ENCODE measurements around the gene MAP3K4.

DNA sequence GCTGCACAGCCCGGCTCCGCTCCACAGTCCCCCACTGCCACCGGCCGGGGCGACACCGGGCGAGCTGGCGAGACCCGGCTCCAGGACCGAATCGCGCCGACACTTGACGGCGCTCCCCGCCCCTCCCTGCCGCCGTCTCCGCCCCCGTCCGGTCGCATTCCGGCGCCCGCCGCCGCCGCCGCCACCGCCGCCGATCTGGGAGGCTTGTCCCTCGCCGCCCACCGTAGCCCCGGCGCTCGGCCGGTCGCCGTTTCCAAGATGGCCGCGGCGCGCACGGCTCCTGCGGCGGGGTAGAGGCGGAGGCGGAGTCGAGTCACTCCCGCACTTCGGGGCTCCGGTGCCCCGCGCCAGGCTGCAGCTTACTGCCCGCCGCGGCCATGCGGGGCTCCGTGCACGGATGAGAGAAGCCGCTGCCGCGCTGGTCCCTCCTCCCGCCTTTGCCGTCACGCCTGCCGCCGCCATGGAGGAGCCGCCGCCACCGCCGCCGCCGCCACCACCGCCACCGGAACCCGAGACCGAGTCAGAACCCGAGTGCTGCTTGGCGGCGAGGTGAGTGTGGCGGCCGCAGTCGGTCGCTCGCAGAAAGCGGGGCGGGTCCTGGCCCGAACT, at the start of gene MAP3K4:
MAP3K4 (plus strand) TSS at position 235 of the 609 bp plus-strand sequence.
- RRBS: under 1% methylated on average over 40 of the region's 91 CpGs

DNA sequence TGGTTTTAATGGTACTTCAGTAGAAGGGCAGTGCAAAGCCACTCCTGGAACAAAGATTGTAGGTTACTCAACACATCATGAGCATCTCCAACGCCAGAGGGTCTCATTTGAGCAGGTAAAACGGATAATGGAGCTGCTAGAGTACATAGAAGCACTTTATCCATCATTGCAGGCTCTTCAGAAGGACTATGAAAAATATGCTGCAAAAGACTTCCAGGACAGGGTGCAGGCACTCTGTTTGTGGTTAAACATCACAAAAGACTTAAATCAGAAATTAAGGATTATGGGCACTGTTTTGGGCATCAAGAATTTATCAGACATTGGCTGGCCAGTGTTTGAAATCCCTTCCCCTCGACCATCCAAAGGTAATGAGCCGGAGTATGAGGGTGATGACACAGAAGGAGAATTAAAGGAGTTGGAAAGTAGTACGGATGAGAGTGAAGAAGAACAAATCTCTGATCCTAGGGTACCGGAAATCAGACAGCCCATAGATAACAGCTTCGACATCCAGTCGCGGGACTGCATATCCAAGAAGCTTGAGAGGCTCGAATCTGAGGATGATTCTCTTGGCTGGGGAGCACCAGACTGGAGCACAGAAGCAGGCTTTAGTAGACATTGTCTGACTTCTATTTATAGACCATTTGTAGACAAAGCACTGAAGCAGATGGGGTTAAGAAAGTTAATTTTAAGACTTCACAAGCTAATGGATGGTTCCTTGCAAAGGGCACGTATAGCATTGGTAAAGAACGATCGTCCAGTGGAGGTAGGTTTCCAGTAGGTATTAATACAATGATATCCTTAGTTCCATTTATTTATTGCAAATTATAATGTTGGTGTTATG, 57.9 kb downstream of the MAP3K4 start:
- RRBS: 100% methylated on average over 1 of the region's 13 CpGs

DNA sequence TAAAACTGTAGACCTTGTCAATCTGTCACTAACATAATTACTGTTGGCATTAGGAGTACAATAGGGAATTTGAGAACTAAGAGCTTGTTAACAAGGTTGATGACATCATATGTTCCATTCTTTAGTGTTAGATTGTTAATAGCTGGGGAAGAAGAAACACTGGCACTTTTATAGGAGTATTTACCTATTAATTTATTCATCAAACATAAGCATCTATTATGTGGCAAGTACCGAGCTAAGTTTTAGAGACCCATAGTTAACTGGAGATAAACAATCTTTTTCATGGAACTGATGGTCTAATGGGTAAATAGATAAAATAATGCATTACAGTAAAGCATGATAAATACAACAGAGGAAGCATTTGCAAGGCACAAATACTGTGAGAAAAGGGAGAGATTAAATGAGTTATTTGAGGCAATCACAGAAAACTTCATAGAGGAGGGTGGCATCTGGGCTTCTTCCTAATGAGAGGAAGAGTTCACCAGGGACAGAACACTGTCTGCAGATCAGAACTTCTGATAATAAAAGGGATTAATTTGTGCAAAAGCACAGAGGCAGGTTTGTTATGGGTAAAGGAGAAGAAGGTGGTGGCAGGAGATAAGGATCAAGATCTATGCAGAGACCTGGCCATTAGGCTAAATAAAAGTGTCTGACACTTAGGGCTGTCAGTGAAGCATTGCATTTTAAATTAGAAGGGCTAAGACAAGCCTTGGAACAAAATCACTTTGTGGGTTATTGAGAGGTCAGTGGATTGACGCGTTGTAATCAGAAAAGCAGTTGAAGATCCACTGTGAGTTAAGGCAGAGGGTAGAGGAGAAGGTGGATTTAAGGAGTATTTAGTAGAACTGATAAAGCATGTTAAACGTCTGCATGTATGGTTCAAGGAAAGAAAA, 76.6 kb downstream of the MAP3K4 start:
- RRBS: no CpG with 5 or more reads among the region's 4 CpGs

DNA sequence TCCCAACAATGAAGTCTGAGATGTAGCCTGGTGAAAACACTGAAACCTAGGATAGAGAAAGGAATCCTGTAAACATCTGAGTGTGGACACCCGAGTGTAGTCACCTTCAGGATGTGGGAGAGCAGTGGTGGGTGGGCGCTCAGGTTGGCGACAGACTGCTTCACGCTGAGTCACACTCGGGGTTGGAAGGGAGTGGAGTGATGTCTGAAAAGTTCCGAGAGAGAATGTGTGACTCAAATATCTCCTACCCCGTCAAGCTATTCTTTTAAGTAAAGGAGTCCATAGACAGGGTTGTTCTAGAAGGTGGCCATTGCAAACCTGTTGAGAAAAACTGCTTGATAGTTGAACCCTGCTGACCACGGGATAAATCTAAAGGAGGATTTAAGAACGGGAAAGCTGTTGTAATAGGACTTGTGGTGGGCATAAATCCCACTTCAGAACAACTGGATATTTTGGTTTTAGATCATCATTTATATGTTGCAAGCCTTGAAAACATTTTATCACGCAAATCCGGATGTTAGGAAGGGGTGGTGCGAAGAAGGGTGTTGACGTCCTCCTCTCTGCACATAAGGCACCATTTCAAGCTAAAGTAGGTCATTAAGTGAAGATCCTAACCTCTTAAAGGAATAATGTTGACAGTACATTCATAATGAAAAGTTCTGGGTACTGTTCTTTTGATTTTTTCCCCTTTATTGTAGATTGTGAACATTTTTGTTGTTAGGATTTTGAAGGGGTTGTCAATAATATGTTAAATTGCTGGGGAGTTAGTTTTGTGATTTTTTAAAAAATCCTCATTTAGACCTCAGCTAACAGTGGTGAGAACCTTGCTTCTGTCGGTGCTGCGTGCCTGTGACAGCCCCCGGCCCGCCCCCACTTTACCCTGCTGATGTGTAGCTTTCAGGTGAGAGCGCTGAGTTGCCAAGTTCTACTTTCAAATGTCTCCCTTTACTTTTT, 88.6 kb downstream of the MAP3K4 start:
- RRBS: no CpG with 5 or more reads among the region's 18 CpGs

DNA sequence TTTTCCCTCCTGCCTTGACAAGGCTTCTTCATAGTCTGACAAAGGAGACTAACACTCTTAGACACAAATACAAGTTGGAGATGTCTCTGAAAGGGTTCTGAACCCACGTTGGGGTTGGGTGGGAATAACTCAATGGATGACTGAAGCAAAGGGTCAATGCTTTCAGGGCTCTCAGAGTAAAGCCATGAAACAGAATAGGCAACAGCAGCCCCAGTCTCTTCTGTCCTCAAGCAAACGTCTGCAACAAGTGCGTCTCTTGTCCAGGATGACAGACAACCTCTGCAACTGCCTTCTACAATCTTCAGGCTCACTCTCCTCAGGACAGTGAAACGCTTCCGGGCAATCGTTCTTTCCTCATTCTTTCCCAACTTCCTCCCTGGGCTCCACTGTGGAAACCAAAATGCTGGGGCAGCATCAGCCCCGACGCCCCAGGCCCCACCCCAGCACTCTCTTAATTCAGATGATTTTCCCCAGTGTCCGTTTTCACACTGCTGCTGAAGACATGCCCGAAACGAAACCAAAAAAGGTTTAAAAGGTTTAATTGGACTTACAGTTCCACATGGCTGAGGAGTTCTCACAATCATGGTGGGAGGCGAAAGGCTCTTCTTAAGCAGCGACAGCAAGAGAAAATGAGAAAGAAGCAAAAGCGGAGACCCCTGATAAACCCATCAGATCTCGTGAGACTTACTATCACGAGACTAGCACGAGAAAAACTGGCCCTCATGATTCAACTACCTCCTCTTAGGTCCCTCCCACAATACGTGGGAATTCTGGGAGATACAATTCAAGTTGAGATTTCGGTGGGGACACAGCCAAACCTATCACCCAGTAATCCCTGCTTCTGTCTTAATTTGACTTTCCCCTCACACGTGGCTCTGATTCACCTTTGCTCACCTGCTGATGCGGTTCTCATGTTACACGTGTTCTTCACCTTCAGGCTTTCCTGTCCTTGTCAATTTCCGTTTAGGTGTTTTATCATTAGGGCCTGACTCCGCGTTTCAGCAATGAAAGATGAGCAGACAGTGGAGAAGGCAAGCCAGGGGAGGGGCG, 57.4 kb downstream of the AGPAT4 start:
- RRBS: no CpG with 5 or more reads among the region's 26 CpGs

DNA sequence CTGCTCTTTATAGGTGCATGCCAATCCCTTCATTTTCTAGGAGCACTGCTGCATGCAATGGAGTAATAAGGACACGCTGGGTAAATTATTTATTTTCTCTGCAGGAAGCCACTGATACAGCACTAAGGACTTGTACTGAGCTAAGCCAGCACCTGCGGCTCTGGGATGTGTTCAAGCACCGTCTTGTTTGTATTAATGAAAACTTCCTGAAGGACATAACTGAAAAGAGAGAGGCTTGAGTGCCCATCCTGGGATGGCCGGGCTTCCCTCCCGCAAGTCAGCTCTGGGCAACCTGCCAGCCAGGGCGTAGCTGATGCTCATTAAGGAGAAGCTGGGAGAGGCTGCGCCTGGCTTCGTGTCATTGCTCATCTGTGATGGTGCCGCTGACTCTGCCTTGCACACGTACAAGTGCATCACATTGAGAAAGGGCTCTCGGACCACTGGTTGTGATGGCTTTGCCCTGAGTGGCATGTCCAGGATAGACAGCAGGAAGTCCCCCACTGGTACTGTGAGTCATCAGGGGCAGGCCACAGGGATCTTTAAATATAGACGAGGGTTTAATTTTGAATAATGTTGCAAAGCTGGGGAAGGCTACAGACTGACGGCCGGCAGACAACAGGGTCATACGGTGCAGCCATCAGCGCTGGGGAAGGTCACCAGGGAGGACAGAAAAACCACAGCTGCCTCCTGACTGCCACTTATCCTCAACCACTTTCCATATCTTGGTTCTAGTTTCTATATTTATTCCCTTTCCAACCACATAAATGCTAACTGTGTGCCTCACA, 85.4 kb upstream of the AGPAT4 start:
- RRBS: no CpG with 5 or more reads among the region's 16 CpGs

- RRBS: no CpG with 5 or more reads among the region's 10 CpGs
Observed at GRCh38 chr6:162055274-162055914, 672.2 kb downstream of the PRKN start.

DNA sequence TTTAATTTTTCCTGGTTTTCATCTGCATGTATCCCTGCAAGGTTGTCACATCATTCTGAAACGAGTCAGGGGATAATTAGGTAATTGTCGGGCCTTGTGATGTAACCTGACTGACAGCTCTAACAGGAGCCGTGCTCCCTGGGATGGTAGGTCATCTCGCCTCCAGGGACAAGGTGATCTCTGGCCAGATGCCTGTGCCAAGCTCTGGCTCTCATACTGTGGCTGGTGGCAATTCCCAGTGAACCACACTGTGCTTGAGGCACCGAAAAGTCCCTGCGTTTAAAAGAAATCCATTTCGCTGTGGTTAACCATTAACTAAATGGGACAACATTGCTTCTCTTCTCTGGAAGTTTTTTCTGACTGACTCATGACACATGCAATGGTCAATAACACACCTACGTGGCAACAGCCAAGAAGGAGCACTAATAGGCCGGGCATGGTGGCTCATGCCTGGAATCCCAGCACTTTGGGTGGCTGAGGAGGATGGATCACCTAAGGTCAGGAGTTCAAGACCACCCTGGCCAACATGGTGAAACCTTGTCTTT, 669.3 kb downstream of the PRKN start:
- RRBS: no CpG with 5 or more reads among the region's 9 CpGs

DNA sequence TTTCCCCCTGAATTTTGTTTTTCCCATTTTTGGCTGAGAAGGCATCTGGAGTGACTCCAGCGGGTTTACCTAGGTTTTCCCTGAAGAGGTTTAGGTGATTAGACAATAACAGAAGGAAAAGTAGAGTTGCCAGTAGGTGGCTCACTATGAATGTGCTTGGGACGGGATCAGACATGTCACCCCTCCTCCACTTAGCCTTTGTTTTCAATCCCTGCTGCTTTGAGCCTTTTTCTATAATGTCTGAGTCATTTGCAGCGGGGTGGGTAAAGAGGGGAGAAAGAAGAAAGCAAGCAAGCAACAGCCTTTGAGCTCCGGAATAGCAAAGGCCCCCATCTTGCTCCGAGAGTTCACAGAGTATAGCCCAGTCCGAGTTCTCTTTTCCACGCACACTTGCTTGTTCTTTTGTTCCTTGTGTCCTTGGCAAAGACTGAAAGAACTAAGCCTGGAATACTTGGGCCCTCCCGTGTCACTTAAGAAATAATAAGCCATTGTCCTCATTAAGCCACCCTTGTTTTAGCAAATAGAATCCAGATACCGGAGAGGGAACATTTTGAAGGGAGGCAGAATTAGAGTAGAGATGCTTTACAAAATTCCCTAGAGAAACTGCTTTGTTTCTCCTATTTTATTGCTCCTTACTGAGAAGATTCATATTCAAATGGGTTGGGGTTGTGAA, 129.2 kb downstream of the PACRG start:
- RRBS: no CpG with 5 or more reads among the region's 9 CpGs

- RRBS: 61% methylated on average over 12 of the region's 21 CpGs
Observed at GRCh38 chr6:163148796-163149296, 265.7 kb upstream of the QKI start.

- RRBS: no CpG with 5 or more reads among the region's 3 CpGs
Observed at GRCh38 chr6:163208794-163209140, 205.8 kb upstream of the QKI start.

DNA sequence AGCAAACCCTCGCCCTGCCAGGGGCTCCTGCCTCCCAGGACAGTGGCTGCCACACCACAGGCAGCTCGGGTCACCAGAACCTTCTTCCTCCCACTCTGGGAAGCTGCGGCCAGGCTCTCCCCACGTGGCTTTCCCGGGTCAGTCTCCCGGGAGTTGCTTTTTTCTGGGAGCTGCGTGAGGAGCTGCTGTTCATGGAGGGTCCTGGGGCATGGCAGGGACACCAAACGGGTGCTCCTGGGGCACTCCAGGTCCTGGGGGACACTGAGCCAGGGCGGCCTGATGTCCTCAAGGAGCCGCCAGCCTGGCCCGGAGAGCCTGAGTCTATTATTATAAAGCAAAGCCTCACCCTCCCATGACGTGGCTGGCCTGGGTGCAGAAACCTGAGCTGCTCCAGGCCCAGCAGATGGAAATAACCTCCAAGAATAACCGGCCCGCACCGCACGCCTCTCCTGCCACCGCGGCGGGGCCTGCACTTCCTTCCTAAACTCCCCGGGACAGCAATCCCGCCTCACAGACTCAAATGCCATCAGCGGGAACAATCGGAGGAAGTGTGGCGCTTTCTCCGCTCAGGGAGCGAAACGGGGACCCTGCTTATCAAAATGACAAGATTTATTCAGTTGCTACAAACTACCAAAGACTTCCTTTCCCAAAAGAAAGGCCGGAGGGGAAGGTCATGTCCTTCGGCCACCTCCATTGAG, 78.9 kb upstream of the QKI start:
- RRBS: 80% methylated on average over 9 of the region's 29 CpGs

DNA sequence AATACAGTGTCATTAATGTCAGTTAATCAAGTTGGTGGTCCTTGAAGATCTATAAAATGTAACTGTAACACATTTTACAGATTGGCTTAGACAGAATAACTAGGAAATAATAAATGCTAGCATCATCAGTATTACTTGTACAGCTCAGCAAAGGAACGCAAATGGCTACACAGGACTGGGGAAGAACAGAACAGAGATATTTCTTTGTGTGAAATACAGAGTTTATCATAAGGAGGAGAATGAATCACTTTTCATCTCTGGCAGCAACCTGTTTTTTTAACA, 8.2 kb upstream of the QKI start:
- RRBS: no CpG with 5 or more reads among the region's 1 CpG

- RRBS: no CpG with 5 or more reads among the region's 6 CpGs
Observed at GRCh38 chr6:163460029-163460767, 45.7 kb downstream of the QKI start.

GRCh38 chr6:163471252-163471758, 56.8 kb downstream of the QKI start:
- RRBS: no CpG with 5 or more reads among the region's 5 CpGs

- RRBS: no CpG with 5 or more reads among the region's 5 CpGs
Observed at GRCh38 chr6:163471813-163472268, 57.3 kb downstream of the QKI start.

- RRBS: no CpG with 5 or more reads among the region's 4 CpGs
Observed at GRCh38 chr6:163482849-163483475, 68.4 kb downstream of the QKI start.

DNA sequence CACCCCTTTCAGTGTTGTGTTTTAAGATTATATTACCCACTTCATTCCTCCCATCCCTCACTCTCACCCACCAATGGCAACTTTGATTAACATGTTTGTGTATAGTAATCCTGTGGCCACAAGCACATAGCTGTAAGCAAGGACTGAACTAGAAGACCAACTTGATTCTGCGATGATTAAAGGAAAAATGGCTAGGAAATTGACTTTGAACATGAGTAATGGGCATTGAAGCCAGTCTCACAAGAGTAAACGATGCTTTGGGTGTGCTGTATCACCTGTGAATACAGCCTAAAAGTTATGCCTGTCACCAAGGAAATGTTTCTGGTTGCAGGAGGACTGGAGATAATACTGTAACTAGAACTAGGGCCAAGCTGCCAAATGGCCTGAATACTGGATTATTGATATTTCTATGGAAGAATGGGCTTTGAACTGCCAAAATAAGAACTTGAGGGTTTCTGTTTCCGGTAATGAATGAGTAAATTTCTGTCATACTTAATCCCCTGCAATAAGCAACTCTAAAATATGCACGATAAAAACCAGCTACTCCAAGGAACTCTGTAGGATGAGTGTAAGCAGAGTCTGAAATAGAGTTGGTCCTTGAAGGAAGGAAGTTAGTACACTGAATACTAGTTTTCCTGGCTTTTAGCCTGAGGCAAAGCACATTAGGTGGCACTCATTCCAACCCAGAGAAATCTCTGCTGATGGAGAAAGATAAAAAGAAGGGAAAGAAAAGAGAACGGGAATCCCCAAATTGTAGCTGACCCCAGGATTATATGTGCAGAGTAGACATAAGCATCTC, 92.5 kb downstream of the QKI start:
- RRBS: no CpG with 5 or more reads among the region's 5 CpGs

DNA sequence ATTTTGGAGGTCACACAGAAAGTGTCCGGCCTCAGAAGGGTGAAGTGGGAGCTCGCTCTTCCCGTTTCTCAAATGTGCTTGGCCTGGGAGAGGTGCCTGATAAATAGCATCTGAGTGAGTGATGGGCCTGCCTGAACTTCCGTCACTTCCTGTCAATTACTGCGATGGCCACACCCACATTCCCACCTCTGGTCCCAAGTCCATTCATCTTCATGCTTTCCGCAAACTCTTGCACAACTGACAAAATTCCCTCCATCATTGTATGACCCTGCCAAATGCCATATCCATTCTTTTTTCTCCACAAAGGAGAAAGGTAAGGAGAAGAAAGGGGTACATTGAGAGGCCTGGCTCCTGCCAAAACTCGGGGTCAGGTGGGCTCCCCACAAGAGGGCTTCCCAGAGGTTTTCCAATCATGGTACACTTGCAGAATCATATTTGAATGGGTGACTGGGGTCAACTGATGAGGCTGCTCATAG, 169.1 kb downstream of the QKI start:
- RRBS: no CpG with 5 or more reads among the region's 7 CpGs

Measured in epithelial cell of prostate (primary cell).